Aorta (tissue), 1 donor: ENCODE measurements around the genes TM7SF3, BMAL2 and MRPS35.

DNA sequence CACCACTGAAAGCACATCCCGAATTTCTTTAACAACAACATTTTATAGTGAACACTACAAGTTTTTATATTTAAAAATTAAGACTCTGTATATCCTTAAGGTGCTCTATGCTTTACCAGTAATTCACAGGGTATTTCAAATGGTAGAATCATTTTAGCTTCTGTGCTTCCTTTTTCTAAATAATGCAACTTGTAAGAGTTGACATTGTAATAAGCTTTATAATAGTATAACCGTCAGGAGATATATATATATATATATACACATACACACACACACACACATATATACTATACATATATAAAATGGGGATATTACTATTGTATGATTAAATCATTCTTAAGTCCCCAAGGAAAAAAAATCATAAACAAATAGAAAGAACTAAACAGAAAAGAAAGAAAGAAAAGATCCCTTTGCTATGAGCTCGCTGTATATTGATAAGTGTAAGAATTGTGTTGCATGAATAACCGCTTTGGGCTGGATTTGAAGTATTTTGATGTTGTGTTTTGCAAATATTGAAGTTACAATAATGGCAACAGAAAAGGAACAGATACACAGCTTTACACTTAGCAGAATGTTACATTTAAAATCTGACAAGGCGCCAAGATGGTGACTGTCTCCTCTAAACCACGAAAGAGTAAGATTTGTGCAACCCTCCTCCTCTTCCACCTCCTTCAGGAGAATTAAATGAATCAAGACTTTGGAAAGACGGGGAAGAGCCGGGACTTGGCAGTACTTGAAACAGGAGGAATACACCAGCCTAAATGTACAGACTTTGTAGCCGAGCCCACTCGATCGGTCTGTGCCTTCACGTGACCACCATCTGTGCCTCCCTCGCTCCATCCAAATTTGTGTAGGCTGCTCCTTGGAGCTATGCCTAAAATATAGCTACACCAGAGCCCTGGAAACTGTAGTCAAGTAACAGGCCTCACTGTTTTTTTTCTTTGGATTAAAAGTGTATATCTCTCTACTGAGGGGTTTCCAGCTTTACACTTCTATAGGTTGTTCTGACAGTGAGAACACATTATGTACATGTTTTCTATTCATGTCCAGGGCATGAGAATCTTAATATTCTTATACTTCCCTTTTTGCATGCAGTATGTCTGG lies 38.1 kb downstream of the SSPN start:
- PRO-cap, result no peak

- PRO-cap, result no peak
Observed at GRCh38 chr12:26513299-26514026, 318.1 kb downstream of the SSPN start.

- PRO-cap, result no peak
Observed at GRCh38 chr12:26612784-26613529, 220.0 kb downstream of the ITPR2 start.

DNA sequence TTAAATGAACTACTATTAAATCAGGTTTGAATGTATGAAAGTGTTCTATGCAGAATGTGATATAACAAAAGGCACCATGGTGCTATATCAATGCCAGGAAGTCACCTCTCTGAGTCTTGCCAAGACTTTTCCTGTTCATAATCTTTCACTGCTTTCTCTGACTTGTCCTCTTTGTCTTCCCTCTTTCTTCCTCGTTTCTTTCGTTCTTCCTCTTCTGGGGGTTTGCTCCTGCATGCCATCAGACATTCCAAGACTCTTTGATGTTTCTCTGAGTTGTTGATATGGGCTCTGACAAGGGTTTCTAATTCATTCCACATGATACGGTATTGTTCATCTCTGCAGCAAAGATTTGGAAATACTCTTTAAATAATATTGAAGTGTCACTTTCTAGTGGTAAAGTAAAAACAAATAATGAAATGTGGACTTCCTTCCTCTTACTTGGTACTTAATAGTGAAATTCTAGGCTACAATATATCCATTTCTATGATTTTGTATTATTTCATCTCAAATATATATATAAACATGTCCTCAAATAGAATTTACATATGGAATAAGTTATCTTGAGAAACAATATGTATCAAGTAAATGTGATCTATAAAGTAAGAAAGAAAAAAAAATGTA lies 24.3 kb downstream of the INTS13 start:
- PRO-cap, result no peak

DNA sequence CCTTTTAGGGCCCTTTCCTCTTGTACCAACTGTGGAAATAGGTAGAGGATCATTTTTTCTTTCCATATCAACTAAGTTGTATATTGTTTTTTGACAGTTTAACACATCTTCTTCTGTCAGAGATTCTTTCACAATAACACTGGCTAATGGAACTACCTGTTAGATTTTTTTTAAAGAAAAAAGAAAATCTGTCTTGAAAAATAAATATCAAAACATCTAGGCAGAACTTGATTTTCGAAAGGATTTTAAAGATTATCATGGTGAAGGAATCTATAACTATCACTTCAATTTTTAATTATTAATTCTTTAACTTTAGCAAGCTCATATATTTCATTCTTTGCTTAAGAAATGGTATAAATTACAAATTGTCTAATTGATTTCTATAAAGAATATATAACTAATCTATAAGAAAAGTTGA lies 23.8 kb downstream of the INTS13 start:
- PRO-cap, result no peak

GRCh38 chr12:27012864-27013335 lies 1.3 kb downstream of the TM7SF3 start:
- PRO-cap, result no peak

GRCh38 chr12:27013849-27014726 lies at the start of gene TM7SF3:
Gene TM7SF3, minus strand, starts transcription at chr12:27014384.
- PRO-cap, result bidirectional peak, plus-strand start at chr12:27014441, minus-strand start at chr12:27014351

- PRO-cap, result no peak
Observed at GRCh38 chr12:27213311-27213756, 30.8 kb upstream of the STK38L start.

DNA sequence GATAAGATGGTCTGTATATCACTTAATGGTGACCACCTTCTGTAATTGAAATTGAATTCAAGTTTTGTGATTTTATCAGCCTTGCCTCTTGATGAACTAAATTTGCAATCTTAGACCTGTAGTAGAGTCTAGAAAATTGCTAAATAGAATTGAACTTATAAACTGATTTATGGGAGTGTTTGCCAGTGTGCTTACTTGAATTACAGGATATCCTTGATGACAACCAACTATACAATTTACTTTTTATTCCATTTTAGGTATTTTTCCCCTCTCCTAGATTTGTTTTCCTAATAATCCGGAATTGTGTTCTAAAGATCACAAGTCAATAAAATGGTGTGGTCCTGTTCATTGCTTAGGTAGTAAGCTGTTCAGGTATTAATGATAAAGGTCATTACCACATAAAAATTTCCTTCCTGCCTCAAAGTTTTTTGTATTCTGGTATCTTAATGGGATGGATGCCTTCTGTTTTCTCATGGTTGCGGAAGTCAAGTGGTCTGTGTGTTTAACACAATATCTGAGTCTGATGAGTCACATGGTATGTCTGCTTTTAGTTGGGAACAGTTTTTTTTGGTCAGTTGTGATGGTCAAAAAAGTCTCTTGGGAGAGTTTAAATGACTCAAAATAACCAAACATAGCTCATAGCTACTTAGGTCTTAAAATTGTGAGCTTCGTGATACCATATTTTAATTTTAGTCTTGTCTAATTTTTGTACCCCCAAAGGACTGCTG lies 40.5 kb downstream of the STK38L start:
- PRO-cap, result no peak

DNA sequence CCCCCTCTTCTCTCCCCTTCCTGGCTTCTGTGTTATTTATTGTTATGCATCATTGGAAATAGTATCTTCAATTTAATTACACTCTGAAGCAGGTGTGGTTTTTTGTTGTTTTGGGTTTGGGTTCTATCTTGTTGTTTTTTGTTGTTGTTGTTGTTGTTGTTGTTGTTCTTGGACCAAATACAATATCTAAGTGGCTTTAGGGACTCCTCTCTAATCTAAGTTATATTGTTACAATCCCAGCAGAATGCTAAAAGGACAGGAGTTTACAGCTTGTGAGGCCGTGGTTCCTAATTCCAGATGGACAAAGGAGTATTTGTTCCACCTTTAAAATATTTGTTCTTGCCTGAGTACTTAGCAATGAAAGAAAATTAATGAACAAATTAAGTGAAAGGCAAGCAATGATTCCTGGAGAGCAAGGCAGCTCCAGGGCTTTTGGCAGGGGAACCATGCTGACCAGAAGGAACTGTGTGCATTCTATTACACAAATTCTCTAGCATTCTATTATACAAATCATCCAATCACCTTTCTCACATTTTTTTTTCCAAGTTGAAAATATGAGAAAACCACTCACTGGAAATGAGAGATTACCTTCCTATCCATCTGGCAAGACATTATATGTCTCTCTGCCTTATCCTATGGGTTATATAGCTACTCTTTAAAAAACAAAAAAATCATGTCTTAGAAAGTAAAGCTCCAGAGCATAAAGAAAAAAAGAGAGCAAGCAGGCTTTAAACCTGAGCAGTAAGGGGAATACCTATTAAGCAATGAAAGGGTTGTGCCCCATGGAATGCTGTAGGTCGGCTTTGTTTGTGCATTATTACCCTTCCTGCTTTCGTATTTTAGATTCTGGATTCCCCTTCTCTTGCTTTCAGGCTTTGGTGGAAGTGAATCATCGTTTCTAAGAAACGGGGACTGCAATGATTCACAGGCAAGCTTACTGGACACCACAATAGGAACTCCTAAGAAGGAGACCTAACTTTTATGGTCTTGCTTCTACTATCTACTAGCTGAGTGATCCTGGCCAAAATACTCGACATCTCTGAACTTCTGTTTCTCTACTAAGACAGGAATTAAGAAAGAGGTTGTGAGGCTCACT lies 1.7 kb upstream of the BMAL2 start:
- PRO-cap, result no peak

DNA sequence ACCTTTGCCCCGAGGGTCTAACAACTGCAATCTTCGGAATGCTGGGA lies 193 bp upstream of the BMAL2 start:
- PRO-cap, result no peak

GRCh38 chr12:27332667-27333424 lies at the start of gene BMAL2:
Gene BMAL2, plus strand, starts transcription at chr12:27332836.
- PRO-cap, result unidirectional peak, plus-strand start at chr12:27332836

DNA sequence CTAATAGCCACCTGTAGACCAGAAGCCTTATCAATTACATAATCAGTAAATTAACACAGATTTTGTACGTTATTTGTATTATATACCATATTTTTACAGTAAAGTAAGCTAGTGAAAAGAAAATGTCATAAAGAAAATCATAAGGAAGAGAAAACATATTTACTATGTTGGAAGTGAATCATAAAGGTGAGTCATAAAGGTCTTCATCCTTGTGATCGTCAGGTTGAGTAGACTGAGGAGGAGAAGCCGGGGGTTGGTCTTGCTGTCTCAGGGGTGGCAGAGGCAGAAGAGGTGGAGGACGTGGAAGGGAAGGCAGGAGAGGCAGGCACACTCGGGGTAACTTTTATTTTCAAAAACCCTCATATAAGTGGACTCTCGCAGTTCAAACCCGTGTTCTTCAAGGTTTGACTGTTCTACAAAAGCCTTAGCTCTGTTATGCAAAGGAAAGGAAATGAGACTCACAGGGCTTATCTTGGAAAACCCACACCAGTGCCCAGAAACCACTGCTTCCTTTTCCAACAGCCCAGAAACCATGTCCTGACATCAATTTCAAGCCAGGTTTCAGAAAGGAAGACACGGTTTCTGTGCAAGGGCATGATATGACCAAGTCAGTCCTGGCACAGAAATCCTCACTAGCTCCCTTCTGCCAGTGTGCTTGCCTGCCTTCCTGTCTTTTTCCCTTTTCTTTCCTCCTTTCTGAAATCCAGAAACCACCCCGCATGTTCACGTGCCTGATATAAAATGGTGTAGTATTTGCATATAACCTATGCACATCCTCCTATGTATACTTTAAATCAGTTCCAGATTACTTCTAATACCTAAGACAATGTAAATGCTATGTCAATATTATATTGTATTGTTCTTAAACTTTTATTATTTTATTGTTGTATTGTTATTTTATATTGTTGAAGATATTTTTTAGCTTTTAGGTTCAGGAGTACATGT lies 14.1 kb downstream of the SMCO2 start:
- PRO-cap, result no peak

DNA sequence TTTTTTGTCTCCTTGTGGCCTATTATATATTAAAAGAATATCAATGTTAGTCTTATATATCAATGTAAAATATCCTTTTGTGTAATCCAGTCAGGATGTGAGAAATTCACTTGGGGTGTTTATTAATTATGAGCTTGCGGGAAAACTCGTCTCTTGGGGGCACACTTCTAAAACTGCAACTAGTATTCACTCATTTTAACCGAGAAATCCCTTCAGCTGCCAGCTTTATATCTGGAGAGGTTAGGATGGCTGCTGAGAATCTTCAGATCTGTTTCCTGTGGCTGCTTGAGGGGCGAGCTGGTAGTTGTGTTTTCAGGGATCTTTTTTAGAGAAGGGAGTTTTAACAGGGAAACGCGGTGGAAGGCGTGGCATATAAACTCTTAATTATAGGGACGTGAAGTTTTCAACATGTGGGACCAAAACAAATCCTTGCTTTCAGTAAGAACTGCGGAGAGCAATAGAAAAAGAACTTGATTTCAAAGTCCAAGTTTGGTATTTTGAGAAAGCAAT lies 832 bp downstream of the PPFIBP1 start:
- PRO-cap, result no peak

DNA sequence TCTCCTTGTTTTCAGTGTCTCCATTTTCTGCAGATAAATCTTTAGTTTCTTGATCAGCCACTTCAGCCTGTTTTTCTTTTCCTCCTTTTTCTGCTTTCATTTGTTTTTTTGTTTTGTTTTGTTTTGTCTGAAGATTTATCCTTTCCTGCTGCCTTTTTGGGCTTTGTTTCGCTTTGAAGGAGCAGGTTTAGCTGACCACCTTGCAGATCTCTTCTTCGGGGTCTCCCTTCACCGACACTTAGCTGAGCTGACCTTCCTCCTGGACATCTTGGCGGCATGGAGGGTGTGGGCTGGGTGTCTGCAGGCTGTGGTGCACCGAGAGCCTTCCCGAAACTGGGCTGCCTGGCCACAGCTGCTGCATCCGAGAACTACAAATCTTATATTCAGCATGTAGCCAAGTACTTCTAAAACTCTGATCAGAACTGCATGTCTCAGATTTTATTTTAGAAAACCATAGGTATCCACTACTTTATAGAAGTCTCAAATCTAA lies 84.8 kb downstream of the PPFIBP1 start:
- PRO-cap, result no peak

- PRO-cap, result no peak
Observed at GRCh38 chr12:27640371-27640957, 55.8 kb upstream of the REP15 start.

GRCh38 chr12:27710620-27711227 lies at the start of gene MRPS35:
Gene MRPS35, plus strand, starts transcription at chr12:27710832.
- PRO-cap, result bidirectional peak, plus-strand start at chr12:27710832, minus-strand start at chr12:27710736

GRCh38 chr12:27779688-27780074 lies 352 bp upstream of the KLHL42 start:
- PRO-cap, result bidirectional peak, plus-strand start at chr12:27779998, minus-strand start at chr12:27779947

GRCh38 chr12:28242822-28243598 lies 52.8 kb downstream of the CCDC91 start:
- PRO-cap, result no peak

- PRO-cap, result no peak
Observed at GRCh38 chr12:28247655-28248592, 57.7 kb downstream of the CCDC91 start.